ENCODE results near the genes USP17L13 and USP17L21.

GRCh38 chr4:7831212-7831744 lies 108.4 kb downstream of the AFAP1 start:
- RRBS: no CpG with 5 or more reads among the region's 8 CpGs

GRCh38 chr4:7863757-7864477 lies 75.7 kb downstream of the AFAP1 start:
- RRBS: no CpG with 5 or more reads among the region's 6 CpGs

DNA sequence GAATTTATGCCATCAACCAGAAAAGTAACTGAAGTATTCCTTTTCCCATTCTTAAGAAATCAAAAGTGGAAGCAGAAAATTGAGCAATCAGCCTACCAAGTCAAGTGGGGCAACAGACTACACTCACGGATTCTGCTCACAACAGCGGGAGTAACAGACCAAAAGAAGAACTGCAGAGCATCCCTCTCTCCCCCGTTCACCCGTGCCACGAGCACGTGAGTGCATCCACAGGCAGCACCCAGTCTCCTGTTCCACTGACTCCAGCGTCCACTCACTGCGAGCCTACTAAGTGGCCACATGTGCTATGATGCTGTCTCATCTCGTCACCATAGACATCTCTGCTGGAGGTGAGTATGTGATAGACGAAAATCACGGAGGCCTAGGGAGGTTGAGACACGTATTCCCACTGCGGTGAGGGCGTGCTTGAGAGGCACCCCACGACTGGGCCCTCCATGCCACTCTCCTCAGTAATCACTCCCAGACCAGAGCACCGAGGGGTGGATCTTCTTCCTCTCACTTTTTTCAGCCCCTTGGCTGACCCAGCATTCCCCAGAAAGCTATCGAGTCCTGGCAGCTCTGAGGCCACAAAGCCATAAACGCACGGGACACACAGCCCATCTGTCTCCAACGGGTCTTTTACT lies 29.1 kb downstream of the AFAP1 start:
- RRBS: no CpG with 5 or more reads among the region's 20 CpGs

GRCh38 chr4:7916626-7917208 lies 22.9 kb downstream of the AFAP1 start:
- RRBS: no CpG with 5 or more reads among the region's 5 CpGs

- RRBS: no CpG with 5 or more reads among the region's 15 CpGs
These were observed 21.1 kb upstream of the AFAP1 start for GRCh38 chr4:7960551-7961456.

DNA sequence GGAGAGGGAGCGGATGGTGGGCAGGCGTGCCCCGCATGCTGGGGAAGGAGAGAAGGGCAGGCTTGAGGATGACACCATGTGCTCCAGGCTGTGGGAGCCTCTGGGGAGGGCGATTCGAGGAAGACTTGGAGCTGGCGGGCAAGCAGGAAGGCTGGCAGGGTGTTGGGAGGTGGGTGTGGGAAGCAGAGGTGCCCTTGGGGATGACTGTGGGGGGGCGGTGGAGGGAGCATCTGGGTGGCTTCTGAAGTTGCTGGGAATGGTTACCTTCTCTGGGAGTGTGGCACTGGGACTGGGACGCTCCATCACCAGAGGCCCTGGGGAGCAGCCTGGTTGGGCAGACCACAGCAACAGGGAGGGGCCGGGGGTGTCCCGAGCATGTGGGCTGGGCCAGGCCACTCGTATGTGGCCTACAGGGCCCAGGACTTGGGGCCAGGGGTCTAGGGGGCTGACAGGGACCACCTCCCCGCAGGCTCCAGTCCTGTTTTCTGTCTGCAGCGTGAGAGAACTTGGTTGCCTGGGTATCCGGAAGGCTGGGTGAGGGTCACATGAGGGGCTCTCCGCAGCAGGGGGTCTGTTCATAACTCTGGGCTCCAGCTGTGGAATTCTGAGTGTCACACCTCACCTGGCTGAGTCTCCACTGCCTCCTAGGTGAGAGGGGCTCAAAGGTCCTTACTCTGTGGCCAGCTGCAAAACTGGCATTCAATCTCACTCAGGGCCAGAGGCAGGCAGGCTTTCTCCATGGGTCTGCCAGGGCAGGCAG lies 31.0 kb upstream of the AFAP1 start:
- RRBS: no CpG with 5 or more reads among the region's 15 CpGs

GRCh38 chr4:8157198-8157768 lies 1.3 kb downstream of the ABLIM2 start:
- RRBS: 55% methylated on average over 1 of the region's 11 CpGs

GRCh38 chr4:8172342-8172851 lies 13.8 kb upstream of the ABLIM2 start:
- RRBS: 36% methylated on average over 4 of the region's 23 CpGs

DNA sequence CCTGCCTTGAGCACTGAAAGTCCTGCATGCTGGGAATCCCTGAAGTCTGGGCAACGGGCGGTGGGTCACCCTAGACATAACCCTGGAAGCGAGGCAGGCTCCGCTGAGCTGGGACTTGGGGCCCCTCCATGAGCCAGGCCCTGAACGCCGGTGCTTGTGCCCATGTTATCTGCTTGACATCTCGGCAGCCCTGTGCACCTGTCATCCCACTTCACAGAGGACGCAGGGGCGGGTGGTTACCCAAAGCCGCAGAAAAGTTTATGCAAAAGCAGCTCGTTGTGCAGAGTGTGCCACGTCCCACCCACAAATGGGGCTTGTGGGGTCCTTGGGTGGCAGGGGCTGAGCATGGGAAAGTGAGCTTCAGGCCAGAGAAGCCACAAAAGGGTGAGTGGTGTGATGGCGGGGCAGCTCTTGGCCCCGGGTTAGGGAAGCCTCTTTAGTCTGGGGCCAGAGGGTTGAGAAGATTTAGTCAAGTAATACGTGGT lies 29.8 kb downstream of the SH3TC1 start:
- RRBS: no CpG with 5 or more reads among the region's 15 CpGs

- RRBS: no CpG with 5 or more reads among the region's 19 CpGs
These were observed 25.6 kb upstream of the HTRA3 start for GRCh38 chr4:8243780-8244612.

DNA sequence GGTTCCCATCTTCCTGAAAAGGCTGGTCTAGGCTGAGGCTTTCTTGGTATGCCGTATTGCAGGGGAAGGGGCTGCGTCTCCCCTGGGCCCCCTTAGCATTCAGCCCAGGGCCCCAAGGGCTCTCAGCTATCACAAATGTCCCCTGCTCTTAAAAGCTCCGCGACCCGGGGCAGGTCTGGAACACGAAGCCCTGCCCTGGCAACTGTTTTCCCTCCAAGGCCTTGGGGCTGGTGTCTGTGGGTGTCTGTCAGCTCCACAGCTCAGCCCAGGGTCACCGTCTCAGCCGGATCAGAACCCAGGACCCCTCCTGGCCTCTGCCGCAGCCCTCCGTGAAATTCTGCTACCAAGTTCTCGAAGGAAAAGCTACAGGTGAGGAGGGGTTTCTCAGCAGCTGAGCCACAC lies 61.3 kb downstream of the ACOX3 start:
- RRBS: 96% methylated on average over 4 of the region's 11 CpGs

- RRBS: 42% methylated on average over 2 of the region's 13 CpGs
These were observed 2.0 kb downstream of the ACOX3 start for GRCh38 chr4:8438393-8439092.

DNA sequence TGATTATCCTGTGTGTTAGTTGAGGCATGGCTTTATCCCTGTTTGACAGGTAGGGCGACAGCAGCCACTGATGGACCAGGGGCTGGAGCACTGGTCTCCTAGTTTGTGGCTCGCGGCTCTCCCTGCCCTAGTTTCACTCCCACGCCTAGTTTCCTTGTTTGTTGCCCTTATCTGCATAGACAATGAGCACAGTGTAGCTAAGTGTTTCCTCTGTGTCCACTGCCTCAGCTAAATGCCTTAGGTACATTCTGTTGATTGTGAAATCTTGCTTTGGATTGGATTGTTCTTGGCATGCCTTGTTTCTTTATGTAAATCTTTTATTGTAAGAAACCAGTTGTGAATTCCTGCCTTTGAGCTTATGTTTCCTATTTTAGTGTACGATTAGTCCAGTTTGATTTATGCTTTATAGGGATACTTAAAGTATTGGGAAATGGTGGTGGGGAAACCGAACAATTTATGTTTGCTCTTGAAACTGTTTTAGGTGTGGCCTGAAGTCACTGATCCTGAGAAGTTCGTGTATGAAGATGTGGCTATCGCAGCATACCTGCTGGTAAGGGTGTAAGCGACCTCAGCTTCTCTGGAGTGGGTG lies 11.0 kb downstream of the TRMT44 start:
- RRBS: no CpG with 5 or more reads among the region's 9 CpGs

- RRBS: no CpG with 5 or more reads among the region's 10 CpGs
These were observed 50.0 kb downstream of the TRMT44 start for GRCh38 chr4:8490605-8490971.

DNA sequence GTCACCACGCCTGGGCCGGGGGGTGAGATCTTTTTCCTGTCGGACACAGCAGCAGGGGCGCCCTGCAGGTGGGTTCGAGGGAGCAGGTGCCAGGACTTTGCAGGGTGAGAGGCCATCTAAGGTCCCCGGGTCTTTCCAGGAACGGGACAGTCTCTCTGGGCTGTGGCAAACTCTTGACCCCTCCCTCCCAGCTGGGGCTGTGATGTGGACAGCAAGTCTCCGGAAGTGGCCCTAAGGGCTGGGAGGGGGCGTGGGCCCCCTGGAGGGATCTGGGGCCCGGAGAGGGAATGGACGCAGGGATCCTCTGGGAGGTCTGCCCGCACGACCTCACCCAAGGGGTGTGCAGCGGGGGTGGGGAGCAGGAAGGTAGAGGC lies 585 bp downstream of the CPZ start:
- RRBS: 4% methylated on average over 7 of the region's 14 CpGs

GRCh38 chr4:8871435-8871712 lies 265 bp downstream of the HMX1 start:
- RRBS: 55% methylated on average over 26 of the region's 46 CpGs

DNA sequence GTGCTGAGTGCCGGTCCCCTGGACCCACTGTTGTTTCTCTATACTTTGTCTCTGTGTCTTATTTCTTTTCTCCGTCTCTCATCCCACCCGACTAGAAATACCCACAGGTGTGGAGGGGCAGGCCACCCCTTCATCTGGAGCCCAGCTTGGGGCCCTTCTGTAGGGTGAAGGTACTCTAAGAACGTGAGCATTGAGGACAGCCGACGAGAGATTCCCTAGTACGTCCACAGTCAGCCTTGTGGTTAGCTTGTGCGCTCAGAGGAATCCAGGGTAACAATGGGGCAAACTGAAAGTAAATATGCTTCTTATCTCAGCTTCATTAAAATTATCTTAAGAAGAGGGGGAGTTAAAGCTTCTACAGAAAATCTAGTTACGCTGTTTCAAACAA lies 47.5 kb upstream of the FAM90A26 start:
- RRBS: no CpG with 5 or more reads among the region's 9 CpGs

GRCh38 chr4:9224655-9225176 lies at the start of gene USP17L13:
Gene USP17L13 (plus strand): TSS chr4:9224896.
- RRBS: no CpG with 5 or more reads among the region's 20 CpGs

DNA sequence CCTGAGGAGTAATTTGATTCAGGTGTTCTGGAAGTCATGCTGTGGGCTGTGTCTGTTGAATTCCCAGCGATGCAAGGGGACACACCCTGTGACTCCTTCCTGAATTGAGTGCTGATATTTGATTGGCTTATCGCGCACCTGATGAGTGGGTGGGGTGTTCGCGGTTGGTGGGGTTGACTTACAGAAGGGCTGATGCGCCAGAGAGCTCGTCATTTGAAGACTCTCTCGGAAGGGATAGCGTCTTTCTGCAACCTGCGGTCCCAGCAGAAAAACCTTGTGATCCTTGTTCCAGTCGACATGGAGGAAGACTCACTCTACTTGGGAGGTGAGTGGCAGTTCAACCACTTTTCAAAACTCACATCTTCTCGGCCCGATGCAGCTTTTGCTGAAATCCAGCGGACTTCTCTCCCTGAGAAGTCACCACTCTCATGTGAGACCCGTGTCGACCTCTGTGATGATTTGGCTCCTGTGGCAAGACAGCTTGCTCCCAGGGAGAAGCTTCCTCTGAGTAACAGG lies at the start of gene USP17L21:
Gene USP17L21 (plus strand): TSS at position 298 of the 516 bp plus-strand sequence.
- RRBS: no CpG with 5 or more reads among the region's 16 CpGs

DNA sequence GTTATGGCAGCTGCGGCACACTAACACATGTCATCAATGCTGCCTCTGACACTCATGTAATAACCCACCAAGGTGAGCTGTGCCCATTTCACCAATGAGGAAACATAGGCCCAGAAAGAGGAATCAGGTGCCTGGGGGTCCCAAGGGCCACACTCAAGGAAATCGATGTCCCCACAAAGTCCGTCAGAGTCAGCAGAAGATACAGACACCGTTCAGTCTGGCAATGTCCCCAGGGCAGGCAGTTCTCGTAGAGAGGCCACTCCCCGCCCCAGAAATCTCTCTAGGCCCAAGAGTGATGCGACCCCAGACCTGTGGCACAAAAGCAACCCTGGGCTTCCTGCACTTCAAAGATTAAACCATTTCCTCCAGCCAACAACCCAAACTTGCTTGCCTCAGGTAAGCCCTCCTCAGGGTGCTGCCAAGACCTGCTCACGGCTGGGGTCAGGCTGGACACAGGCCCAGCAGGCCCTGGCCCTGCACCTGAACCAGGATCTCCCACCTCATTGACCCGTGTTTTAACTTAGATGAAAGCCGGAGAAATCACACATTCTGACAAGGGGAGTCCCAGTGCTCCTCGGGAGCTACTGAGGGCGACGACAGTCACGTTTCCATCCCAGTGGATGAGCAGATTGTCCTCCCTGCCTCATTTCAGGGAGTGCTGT lies 26.2 kb downstream of the WDR1 start:
- RRBS: no CpG with 5 or more reads among the region's 14 CpGs

Measured in Ishikawa (cell line).